Daoy (cell line): ENCODE measurements around the gene KIAA0408.

DNA sequence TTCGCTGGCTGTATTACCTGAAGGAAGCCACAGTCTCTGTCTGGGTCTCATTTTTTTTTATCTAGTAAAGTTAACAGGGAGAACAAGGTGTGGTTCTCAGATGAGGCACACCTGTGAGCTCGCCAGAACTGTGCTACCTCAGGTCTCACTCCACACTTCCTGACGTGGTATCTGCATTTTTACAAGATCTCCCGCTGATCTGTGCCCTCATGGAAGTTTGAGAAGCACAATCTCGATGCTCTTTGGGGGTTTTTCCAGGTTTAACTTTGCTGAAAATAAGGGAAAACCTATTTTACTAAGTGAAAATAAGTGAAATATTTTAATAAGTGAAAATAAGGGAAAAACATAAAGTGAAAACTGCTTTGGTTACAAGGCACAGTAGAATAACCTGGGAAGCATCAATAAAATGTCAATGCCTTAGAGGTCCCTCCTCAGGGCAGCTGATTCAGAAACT lies 169.4 kb upstream of the CENPW start:
- RAMPAGE, long total RNA, result no peak

GRCh38 chr6:127121239-127121874 lies 2.9 kb downstream of the RSPO3 start:
- RAMPAGE, long total RNA, result no peak

DNA sequence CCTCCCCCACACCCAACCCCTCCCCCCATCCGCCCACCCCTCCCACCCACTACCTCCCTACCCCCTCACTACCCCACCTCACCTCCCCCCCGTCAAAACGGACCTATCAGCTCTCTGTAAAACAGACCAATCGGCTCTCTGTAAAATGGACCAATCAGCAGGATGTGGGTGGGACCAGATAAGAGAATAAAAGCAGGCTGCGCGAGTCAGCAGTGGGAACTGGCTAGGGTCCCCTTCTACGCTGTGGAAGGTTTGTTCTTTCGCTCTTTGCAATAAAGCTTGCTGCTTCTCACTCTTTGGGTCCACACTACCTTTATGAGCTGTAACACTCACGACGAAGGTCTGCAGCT lies 37.0 kb upstream of the ECHDC1 start:
- RAMPAGE, long total RNA, result no peak

GRCh38 chr6:127457249-127457863 lies 1.8 kb downstream of the KIAA0408 start:
- RAMPAGE, long total RNA, result no peak

DNA sequence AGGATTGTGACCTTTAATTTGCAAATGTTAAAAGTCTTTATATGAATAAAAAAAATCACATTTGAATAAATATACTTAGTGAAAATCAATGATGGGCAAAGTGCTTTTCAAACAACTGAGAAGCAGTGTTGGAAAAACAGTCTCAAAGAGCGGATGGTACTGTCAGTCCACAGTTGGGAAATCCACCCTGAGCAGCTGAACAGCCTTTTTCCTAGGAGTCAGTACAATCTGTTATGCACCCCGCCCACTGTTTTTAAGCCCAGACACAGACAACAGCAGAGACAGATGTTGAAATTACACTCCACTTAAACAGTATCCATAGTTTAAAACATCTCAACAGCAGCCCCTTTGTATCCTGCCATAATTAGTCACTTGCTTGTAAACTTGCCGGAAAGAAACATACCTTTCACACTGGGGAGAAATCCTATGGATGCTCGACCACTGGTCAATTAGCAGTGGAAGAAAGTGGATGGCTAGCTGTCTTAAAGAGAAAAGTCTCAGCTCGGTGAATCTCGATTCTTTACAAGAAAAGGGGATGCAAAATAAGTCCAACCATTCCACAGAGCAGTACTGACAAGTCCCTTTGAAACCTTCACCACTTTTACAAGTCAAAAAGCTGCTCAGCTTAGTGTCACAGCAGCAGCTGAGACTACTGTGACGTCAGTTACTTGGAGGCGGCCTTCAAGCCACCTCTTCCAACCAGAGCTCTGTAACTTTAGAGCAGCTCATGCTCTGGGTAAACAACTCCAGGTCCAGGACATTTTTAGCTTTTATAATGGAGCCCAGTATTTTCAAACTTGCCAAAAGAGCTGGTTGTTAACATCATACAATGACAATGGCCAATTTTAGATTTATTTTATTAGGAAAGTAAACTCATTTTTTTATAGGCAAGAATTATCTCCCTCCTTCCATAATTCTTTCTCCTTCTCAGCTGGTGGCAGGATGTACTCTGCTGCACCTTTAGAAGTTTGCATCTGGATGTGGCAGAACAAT lies at the start of gene KIAA0408:
TSS of gene KIAA0408 (minus strand) at position 618 of the 993 bp plus-strand sequence.
- RAMPAGE, long total RNA, result no peak

- RAMPAGE, long total RNA, result no peak
Measured at GRCh38 chr6:127592888-127593965, 16.3 kb downstream of the C6orf58 start.

- RAMPAGE, long total RNA, result no peak
Measured at GRCh38 chr6:127967599-127968338, 66.9 kb upstream of the THEMIS start.

- RAMPAGE, long total RNA, result no peak
Measured at GRCh38 chr6:127971783-127972610, 71.1 kb upstream of the THEMIS start.

- RAMPAGE, long total RNA, result no peak
Measured at GRCh38 chr6:128259761-128260175, 260.6 kb downstream of the PTPRK start.

GRCh38 chr6:128472218-128473188 lies 47.9 kb downstream of the PTPRK start:
- RAMPAGE, long total RNA, result no peak

DNA sequence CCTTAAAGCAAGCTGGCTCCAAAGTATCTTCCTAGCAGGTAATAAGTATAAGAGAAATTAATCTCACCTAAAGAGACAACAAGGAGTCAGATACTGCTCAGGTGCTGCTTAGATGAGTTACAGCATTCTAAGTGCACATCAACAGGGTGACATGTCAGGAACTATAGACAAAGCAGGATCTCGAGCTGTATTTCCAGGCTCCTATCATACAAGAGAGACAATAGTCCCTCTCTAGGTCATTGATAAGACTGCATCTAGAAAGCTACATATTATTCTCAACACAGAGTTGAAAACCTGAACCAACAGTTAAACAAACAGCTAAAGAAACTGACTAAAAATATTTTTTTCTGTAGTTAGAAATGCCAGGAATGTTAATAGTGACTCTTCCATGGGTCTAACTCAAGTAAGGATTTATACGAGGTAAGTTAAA lies 3.9 kb downstream of the PTPRK start:
- RAMPAGE, long total RNA, result no peak

DNA sequence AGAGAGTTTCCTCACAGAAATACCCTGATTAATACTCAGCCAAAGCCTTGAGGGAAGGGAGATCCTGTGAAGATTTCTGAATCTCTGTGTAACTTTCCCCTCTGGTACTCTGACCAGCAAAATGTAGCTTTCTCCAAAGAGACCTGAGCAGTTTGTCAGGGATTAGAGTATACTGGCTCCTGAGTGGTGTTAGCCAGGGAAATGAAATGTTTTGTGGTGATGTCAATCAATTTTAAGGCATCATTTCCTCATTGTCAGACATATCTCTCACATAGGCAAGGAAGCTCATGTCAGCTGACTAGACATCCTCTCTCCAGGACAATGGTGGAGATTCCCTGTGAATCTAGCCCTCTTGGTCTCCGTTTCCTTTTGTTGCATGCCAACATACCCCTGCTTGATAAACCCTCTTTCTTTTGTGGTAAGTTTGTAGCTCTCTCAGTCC lies 135.5 kb upstream of the PTPRK start:
- RAMPAGE, long total RNA, result no peak

DNA sequence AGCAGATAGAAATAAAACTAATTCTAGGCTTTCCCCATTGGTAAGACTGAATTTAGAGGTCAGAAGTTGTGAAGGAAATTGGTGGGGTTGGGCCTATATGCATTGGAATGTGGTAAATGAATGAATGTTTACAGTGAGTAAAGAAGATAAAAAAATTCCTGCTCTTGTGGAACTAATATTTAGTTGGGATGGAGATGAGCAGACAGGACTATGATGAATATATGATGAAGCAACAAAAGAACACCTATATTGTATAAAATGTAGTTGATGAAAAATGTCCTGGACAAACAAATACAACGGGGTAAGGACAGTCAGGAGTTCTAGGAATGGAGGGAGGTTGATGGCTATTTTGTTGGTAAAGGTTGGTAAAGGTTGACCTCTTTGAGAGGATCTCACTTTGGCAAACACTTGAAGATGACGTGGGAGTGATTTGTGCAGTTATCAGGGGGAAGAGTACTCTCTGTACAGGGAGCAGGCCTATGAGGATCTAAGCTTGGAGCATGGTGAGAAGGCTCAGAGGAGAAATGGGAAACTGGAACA lies 5.3 kb downstream of the LAMA2 start:
- RAMPAGE, long total RNA, result no peak

GRCh38 chr6:128912578-128913084 lies 29.7 kb downstream of the LAMA2 start:
- RAMPAGE, long total RNA, result no peak

GRCh38 chr6:128929238-128929726 lies 46.3 kb downstream of the LAMA2 start:
- RAMPAGE, long total RNA, result no peak

GRCh38 chr6:129112308-129113052 lies 229.5 kb downstream of the LAMA2 start:
- RAMPAGE, long total RNA, result no peak

GRCh38 chr6:129140268-129141163 lies 257.6 kb downstream of the LAMA2 start:
- RAMPAGE, long total RNA, result no peak

- RAMPAGE, long total RNA, result no peak
Measured at GRCh38 chr6:129246268-129246869, 363.4 kb downstream of the LAMA2 start.

GRCh38 chr6:130132058-130132340 lies 90.8 kb downstream of the SAMD3 start:
- RAMPAGE, long total RNA, result no peak

DNA sequence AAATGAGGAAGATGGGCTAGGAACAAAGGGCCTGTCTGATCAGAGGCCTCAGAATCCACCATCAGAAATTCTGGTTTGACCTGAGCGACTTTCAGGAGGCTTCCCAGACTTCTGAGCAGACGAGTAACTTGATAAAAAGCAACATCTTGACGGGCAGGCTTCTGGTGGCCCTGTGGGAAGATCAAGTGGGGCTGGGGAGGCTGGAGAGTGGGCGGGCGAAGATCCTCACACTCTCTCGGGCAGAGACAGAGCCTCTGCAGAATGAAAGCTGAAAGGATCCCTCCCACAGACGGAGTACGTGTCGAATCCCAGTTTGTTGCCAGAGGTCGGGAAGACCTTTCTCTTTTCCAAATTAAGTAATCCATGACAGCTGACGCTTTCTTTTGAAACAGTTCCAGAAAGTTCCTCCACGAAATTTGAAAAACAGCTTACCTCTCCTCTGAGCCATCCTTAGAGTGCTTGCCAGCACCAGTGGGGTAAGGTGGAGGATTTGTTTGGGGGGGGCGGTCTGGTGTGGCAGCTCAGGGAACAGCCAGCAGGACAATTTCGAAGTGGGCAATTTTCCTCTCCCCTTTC lies 155.7 kb upstream of the SMLR1 start:
- RAMPAGE, long total RNA, result no peak